Glomerular endothelial cell (primary cell): ENCODE measurements around a stretch of chr15.

- RAMPAGE, long total RNA = no peak
Measured at GRCh38 chr15:61852073-61852405, 208.2 kb downstream of the VPS13C start.

DNA sequence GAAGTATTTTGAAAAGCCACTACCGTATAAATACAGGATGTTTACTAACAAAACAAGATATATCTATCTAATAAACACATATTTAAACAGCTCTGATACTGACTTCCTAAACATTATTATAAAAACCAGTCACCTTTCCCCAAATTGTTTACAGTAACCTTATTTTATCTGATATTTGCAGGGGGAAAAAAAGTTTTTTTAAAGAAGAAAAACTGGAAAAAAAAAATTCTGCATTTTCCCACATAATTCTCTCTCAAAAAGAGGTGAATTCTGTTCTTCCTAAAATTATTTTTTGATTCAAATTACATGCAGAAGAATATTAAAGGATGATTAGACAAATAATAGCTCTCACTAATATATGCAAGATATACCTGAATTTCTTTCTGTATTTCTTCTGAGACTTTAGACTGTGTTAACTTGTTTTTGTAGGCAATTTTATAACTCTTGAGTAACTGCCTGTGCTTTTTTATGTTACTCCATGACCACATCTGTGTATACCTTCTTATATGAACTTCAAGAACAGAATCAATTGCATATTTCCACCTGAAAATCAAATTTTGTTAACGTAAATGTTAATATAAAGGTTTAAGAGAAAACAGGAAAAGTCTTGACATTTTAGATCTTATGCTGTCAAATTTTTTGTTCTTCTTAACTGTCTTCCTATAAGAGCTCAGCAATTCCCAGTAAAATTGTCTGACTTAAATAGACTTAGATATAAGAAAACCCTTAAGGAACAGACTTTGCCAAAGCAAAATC, 53.1 kb downstream of the VPS13C start:
- RAMPAGE, long total RNA = no peak

DNA sequence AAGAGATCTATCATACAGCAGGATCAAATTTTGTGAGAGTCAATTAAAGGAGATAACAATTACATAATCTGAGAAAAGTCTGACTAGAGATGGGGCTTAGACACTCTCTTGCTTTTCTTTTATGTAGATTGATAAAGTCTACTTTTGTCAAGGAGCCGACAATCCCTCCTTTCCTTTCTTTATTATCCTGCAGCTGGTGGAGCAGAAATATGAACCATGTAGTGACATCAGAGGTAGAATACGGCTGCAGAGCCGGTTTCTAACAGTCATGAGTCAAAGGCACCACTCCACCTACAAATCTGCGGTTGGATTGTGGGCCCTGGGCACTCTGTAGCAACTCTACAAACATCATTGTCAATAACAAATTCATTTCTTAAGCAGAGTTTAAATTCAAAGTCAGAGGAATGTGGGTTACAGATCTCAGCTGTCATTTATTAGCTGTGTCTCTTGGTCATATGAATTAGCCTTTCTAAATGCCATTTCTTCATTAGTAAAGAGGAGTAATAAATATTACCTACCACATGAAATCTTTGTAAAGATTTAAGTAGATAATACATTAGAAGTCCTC, 9.1 kb downstream of the C2CD4A start:
- RAMPAGE, long total RNA = no peak

- RAMPAGE, long total RNA = no peak
Measured at GRCh38 chr15:62208956-62210201, 44.3 kb upstream of the C2CD4B start.

- RAMPAGE, long total RNA = no peak
Measured at GRCh38 chr15:62392441-62392870, 2.1 kb downstream of the TLN2 start.

GRCh38 chr15:62470040-62470833, 79.9 kb downstream of the TLN2 start:
- RAMPAGE, long total RNA = no peak

DNA sequence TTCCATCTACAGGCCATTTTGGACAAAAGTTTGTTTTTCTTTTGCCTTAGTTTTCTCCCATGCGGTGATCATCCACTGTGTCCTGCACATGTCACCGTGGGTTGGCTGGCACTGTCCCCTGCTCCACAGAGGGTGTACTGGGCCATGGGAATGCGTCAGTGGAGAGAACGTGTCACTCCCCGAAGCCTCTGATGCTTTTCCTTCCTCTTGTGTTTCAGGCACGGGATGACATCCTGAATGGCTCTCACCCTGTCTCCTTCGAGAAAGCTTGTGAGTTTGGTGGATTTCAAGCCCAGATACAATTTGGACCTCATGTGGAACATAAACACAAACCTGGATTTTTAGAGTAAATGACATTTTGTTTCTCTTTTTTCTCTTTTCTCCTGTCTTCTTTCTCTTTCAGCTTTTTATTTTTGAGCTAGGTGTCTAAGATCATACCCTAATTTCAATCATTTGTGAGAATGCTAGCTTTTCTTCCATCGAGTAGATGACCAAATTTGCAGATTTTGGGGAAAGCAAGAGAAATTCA, 267.3 kb downstream of the TLN2 start:
- RAMPAGE, long total RNA = no peak

DNA sequence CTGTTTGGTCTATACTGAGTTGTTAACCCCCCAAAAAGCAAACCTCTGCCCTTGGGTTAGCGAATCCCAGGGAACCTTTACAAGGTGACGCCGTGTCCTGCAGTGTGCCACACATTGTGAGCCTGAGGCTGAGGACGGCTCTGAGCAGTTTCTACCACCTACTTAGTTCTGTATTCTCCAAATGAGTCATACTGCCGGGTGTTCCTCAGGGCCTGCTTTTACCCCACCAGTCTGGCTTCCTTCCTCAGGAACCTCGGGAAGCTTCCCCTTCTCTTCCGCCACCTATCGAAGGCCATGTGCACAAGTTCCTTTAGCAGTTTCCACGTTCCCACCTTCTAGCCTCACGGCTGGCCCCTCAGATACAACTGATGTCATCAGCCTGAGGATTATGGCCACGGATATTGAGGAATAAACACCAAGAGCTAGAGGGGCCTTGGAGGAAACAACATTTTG, 268.2 kb downstream of the TLN2 start:
- RAMPAGE, long total RNA = no peak

DNA sequence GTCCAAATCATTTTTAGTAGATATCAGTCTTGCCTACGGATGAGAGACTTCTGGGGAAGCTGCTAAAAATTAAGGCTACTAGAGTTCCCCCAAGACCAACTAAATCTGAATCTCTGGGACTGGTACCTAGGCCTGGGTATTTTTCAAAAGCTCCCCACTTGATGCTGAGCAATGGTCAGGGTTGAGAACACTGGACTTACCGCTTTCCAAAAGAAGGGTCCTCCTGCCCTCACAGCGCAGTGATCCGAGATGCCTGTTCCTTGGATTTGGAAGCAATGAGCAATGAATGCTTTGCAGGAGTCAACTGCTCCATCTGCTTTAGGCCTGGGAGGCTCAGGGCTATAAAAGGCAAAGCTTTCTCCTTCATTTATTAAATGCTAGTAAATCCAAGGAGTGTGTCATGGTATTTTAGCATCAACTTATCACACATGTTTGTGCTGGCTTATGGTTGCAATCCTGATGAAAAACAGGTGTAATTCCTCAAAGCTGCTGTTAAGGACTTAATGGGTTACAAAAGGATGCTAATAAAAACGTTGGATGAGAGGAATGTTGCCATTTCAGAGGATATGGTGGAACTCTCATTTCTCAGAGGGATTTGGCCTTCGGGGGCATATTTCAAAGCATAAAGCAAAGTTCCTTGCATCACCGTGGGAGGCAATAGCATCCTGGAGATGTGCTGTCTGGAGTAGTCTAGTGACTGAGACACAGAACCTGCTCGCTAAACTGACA, 158.6 kb upstream of the TPM1 start:
- RAMPAGE, long total RNA = no peak

DNA sequence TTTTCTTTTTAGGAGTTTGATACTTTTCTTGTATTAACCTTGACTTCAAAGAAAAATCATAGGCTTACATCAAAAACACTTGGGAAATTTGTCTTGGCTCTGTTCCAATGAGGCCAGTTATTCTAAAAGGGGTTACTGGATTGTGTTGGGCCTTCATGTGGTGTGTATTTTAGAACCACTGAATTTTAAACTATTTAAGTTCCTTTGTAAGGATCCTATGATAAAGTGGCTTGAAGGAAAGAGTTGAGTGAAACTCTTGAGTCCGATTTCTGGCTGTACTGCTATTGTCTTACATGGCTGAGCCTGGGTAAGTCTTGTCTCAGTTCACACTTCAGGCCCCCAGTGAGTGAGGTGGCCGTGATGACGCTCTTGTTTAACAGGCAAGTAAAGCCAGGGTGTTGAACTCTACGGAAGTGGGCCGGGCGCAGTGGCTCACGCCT, 13.4 kb downstream of the TPM1 start:
- RAMPAGE, long total RNA = no peak

- RAMPAGE, long total RNA = no peak
Measured at GRCh38 chr15:63067748-63068625, 25.4 kb downstream of the TPM1 start.

DNA sequence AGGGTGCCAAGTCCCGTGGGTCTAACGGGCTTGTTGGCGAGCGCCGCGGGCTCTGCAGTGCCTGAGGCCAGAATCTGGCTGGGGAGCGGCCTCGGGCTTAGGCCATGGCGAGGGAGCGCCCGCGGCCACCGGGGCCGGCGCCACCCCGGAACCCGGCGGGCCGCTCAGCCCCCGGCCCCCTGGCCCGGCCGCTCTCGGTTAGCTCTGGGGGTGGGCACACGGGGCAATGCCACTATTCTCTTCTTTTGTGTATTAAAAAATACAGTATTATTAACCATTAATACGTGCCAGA, 297 bp upstream of the RPS27L start:
- RAMPAGE, long total RNA = no peak

DNA sequence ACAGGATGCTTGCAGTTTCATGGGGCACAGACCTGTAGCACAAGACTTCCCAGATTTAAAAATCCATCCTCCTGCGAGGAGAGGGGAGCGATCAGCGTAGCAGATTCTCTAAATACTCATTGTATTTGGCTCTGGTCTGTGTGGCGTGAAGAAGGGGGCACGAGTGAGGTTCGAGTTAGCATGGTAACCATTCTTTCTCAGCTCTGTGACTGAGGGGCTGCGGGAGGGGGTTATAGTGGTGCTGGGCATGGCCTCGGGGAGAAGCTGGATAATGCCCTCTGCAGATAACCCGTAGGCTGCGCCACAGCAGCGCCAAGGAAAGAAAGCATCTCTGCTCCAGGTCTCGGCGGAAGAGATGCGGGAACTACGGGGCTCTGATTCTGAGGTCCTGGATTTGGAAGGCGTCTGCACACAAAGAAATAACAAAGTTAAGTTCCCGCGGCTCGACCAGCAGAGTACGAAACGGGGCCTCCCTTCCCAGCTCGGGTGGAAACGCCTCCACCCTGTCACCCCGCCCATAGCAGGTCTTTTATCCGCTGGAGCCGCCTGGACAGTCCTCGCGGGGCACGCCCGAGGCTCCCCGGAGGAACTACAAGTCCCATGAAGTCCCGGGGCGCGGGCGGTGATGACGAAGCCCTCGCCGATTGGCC, 467 bp upstream of the RAB8B start:
- RAMPAGE, long total RNA = no peak

DNA sequence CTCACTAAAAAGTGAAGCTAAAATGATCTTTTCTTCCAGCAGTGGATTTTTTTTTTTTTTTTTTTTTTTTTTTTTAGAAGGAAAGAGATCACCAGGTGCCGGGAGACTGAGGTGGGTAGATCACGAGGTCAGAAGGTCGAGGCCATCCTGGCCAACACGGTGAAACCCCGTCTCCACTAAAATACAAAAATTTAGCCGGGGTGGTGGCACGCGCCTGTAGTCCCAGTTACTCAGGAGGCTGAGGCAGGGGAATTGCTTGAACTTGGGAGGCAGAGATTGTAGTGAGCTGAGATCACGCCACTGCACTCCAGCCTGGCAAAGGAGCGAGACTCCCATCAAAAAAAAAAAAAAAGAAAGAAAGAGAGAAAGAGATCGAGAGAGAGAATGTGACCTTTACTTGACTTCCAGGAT, 29.6 kb downstream of the RAB8B start:
- RAMPAGE, long total RNA = no peak

DNA sequence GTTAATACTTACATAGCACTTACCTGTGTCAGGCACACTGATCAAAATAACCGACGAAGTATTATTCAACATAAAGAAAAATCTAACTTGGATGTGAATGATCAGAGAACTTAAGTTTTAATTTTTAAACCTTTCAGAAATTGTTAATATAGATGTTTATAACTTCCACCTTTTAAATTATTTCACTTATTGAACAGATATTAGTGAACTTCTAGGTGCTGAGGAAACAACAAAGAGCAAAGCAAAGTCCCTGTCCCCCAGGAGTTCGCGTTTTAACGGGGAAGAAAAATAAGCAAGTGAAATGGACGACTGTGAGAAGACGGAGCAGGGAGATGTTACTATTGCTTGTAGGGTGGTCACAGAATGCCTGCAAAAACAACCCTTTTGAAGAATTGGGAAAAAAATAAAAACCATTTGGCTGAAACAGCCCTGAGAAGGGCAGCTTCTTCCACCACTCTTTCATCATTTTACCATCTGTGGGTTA, 934 bp upstream of the APH1B start:
- RAMPAGE, long total RNA = no peak

DNA sequence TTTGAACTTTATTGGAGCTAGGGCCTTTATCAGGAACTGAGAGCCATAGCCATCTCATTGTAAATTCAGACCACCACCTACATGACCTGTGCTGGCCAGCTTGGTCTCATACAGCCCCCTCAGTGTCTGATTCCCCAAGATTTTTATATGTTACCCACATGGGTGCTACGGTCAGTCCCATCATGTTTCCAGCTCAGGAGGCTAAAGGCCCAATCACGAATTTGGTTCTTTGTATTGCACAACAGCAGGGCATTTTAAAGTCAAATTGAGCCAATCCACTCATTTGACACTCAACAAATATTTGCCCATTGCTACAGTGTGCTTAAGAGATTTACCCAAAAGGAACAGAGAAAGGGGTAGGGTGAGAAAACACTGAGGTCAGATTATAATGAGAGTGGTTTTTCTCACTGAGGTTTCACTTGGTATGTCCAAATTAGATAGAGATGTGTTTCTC, 31.5 kb upstream of the USP3 start:
- RAMPAGE, long total RNA = no peak

DNA sequence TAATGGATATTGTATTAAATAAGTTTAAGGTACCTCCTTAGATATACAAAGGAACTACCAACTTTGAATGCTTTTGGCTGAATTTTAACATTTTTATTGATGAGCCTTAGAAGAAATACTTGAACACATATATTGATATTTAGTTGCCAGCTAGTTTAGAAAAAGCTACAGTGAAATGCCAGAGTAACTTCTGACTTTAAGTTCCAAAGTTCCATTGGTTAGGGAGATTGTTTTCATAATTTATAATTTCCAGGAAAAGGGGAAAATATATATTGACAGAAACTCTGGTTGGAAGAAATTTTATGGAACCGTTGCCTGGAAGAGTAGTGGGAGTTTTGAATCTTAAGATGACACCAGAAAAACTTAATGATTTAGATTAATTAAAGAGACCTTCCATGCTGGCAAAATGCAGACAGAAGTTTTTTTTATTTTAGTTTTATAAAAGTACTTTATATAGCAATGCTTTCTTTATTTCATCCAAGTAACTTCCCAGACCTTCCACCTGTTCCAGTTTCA, 27.9 kb upstream of the FBXL22 start:
- RAMPAGE, long total RNA = no peak

GRCh38 chr15:63601856-63602291, 4.7 kb downstream of the FBXL22 start:
- RAMPAGE, long total RNA = no peak

DNA sequence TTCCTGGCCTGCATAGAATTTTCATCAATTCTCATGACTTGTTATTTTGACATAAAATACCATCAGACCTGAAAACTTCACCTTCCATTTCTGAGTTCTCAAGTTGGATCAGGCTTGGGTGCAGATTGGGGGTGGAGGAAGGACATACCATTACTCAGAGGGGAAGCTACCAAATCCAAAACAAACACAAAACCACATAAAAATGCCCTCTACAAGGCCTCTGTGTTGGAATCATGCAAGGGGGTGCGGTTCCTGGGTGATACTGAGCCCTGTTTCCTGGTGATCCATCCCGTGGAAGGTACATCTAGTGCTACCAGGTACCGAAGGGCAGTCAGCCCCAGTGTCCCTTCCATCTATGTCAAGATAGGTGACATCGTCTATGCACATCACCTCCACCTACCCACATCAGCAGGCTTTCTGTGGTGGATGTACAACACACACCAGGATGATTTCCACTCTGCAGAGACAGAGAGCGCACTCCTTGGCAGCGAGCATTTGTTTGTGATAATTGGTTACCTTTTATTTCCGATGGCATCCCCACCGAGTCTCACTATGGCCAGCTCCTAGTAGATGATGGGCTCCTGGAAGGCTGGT, 95.1 kb downstream of the DAPK2 start:
- RAMPAGE, long total RNA = no peak

GRCh38 chr15:64133759-64134057, 17.8 kb upstream of the SNX22 start:
- RAMPAGE, long total RNA = no peak